ENCODE measurements around the genes SNX13 and PRPS1L1.

GRCh38 chr7:12719517-12720091, 32.2 kb downstream of the ARL4A start:
- PRO-cap = no peak

- PRO-cap = no peak
Observed at GRCh38 chr7:13980051-13980610, 9.3 kb downstream of the ETV1 start.

DNA sequence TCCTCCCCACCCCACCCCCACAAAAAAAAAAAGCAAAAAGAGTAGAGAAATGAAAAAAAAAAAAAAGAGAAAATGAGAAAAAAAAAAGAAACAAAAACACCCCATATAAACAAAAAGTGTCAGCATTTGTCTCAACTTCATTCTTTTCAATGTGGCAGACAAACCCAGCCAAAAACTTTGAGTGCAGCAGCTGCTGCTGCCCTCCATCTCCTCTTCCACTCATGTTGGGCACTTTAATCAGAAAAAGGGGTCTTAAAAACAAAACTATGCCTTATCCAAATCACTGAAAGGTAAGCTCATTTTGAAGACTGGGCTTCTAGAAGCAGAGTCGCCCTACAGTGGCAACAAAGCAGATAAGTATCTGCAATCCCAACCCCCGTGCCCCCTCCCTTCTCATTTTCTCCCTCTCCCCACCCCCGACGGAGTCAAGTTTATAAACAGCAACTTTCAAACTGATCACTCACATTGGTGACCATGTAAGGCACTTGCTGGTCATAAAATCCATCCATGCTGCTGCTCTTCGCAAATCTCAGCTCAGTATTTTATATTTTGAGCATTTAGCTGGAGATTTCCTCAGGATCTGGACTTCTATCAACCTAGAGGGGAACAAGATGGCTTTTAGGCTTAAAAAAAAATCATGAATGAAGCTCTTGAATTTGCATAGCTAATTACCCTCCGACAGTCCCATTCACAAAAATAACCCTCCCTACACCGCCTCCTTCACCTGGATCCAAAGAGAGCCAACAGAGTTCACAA, 744 bp downstream of the ETV1 start:
- PRO-cap = no peak

DNA sequence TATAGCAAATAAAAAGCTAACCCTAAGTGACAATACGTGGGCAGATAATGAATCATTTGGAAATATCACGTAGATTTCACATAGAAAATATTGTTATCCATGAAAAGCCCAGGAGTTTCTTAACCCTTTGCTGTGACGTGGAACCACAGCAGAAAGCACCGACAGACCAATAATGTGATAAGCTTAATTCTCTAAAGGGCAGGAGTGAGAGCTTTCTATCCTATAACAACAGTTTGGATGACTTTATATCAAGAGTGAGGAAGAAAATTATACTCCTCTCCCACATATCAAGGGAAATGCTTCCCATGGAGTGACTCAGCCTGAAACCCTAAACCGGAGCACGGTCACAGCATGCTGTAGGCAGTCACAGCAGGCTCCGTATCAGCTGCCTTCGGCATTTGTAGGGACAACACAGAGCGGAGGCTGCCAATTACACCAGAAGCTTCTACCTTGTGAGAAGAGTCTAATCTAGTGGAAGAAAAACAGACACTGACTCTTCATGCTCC, 66.1 kb downstream of the DGKB start:
- PRO-cap = no peak

DNA sequence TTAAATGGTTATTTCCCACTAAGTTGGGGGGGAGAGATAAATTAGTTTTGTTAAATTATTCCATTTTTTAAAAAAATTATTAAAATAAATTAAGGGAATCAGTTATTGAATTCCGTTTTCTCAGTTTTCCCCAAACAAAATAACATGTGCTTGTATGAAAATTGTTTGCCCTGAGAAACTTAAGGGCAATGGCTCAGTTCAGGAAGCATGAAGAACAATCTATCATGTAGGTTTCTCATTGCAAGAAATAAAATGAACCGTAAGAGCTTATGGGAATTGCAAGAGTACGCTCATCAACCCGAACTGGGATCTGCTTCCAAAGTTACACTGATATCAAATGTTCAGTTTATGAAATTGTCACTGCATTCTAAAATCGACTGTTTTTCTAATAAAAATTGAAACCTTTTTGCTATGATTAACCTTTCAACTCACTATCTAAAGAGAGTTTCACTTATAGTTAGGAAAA, 2.5 kb downstream of the MEOX2 start:
- PRO-cap = no peak

- PRO-cap = no peak
Observed at GRCh38 chr7:16667287-16667878, 21.4 kb downstream of the BZW2 start.

DNA sequence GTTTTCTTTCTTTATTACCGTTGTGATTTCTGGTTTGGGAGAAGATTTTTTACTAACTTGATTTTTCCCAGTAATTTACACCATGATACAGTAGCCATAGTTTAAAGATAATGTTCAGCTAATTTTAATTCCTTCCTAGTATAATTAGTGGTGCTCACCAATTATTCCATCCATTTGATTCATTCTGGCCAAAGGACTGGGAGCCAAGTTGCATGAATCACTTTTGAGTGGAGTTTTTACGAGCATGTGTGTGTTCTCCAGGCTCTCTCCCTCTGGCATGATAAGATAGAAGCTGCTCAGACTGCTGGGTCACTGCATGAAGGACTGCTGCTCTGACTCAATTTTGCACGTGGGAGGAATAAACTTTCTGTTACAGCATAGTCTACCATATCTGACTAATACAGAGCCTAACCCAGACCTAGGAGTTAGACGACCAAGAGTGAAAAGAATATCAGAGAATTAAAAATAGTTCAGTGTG, 13.4 kb upstream of the TSPAN13 start:
- PRO-cap = no peak

DNA sequence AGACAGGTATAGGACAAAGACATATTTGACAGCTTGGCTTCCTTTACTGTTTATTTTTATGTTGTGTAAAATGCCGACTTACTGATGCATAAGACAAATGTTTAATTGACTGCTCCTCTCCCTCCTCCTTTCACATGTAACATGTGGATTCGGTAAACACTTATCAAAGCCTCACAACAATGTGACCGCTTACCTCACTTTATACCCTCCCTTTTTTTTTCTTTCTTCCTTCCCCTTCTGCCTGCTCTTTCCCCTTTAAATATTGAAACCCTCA, 48.1 kb upstream of the AGR3 start:
- PRO-cap = no peak

GRCh38 chr7:17233964-17235207, 64.1 kb upstream of the AHR start:
- PRO-cap = no peak

DNA sequence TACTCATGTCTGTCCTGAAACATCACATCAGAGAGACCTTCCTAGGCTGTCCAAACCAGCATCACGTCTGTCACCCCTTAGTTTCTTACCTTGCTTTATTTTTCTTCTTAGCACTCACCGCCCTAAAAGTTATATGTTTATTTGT, 9.3 kb downstream of the AHR start:
- PRO-cap = no peak

DNA sequence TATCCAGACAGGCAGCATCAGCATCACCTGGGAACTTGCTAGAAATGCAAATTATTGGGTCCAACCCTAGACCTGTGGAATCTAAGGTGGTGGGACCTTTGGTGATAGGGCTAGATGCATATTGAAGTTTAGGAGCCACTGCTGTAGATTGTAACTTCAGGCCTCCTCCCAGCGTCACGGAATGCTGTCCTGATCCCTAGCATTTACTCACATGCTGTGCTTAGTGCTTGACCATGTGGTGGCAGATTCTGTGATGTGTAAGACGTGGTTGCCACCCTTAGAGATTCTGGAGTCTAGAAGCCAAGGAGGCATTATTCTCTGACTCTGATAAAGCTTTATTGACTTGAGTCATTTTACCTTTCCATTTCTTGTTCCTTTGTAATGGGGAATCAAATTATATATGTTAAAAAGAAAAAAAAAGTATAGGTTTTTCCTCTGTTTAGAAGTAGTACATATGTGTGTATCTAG, 13.5 kb downstream of the AHR start:
- PRO-cap = no peak

GRCh38 chr7:17322204-17322668, 23.8 kb downstream of the AHR start:
- PRO-cap = no peak

DNA sequence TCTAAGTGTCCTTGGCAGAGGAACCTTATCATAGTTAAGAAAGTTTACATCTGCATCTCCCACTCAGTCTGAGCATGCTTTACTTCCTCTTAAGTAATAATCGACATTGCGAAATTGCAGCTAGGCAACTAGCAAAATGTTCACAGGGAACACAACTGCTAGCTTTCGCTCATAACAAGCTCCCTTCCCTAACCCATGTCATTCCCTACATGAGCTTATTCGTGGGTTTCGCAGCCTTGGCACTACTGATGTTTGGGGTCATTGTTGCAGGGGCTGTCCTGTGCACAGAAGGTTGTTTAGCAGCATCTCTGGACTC, 71.6 kb downstream of the AHR start:
- PRO-cap = no peak

DNA sequence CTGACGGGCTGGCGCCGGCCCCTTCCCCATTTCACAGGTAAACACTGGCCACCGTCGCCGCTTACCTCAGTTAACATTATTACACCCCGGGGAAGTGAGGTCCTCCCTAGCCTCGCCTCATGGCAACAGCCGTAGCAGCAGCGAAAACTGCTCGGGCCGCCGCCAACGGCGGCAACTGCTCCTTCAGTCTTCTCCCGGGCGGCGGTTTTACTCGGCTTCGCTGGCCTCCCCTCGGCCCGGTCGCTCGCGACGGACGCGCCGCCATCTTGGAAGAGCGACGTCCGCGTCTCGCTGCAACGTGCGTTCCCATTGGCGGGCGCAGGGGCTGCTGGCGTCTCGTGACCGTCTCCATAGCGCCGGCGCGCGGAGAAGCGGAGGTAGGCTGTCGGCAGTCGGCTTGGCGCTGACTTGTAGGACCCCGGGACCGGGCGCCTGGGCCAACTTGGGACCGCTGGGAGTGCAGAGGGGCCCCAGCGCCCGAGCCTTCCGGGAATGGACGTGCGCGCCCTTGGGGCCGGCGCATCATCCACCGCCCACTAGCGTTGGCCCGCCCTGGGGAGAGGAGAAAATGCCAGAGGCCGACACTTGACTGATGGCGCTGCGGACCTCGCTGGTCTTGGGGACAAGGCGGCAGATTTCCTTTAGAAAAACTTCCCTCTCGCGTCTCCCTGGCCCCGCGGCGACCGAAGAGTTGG, at the start of gene SNX13:
SNX13 (minus strand) TSS at position 276 of the 695 bp plus-strand sequence.
- PRO-cap = bidirectional peak, plus-strand start at position 366 of the sequence, minus-strand start at position 209 of the sequence; bidirectional peak, plus-strand start at position 584 of the sequence, minus-strand start at position 494 of the sequence

- PRO-cap = no peak
Observed at GRCh38 chr7:18027552-18028063, at the start of gene PRPS1L1. TSS of gene PRPS1L1 (minus strand) at chr7:18027846.

DNA sequence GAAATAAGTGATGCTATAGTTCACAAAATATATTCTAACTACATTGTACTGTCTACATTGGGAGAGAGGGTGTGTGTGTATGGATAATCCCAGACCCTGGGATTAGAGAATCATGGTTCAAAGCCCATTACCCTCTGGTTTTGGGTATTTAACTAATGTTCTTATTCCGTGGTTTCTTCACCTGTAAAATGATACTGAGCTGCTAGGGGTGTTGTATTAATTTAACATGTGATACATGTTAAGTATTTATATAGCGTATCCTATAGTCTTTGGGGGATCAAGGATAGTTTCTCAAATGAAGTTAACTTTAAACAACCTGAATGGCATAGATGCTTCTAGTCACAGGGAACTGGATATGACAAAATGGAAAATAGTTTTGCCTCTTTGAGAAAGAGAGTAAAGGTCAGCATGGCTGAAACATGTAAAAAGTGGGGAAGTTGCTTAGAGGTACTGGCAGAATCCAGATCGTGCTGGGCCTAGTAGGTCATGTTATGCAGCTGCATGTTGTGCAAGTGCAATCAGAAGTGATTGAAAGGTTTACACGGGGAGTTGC, 201.3 kb upstream of the HDAC9 start:
- PRO-cap = no peak

DNA sequence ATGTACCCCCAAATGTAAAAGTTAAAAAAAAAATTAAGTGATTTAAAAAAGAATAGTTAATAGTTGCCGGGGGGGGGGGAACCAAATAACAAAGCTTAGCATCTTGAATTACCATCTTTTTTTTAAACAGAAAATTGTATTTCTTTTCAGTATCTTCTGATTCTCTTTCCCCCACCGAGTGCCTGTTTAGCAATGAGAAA, 236.8 kb downstream of the TWIST1 start:
- PRO-cap = no peak

- PRO-cap = no peak
Observed at GRCh38 chr7:19144879-19145269, 347 bp downstream of the FERD3L start.

DNA sequence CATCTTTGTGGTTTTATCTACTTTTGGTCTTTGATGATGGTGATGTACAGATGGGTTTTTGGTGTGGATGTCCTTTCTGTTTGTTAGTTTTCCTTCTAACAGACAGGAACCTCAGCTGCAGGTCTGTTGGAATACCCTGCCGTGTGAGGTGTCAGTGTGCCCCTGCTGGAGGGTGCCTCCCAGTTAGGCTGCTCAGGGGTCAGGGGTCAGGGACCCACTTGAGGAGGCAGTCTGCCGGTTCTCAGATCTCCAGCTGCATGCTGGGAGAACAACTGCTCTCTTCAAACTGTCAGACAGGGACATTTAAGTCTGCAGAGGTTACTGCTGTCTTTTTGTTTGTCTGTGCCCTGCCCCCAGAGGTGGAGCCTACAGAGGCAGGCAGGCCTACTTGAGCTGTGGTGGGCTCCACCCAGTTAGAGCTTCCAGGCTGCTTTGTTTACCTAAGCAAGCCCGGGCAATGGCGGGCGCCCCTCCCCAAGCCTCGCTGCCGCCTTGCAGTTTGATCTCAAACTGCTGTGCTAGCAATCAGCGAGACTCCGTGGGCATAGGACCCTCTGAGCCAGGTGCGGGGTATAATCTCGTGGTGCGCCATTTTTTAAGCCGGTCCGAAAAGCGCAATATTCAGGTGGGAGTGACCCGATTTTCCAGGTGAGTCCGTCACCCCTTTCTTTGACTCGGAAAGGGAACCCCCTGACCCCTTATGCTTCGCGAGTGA, 49.1 kb upstream of the FERD3L start:
- PRO-cap = no peak

DNA sequence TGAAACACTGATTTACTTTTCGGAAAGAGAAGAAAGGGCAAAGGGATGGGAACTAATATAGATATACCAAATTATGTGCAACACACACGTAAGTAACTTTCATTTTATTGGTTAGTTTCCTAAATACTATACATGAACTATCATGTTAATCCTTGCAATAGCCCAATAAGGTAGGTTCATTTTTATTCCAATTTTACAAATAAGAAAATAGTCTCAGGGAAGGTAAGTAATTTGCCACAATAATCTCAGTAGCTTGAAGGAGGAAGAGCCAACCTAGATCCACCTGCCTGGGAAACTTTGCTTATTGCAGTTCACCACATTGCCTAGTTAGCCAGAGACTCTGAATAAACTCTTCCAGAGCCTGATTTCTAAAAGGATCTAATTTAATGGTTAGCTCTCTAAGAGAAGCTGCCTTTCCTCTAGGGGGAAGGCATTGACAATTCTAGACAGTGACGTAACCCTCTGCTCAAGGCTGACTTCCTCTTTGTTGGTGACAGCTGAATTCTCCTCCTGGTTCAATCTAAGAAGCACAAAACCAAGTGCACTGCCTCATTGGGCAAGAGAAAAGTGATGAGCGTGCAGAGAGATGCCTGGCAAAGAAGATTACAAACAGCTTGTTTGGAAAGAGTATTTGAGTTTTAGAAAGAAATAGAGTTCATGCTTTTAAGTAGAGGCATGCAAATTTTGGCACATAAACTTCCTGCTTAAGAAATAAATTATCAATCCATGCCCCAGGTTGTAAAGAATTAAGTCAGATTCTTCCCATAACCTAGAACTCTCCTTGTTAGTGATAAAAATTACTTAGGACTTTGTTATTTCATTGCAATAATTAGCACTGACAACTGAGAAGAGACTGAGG, 102.8 kb downstream of the MACC1 start:
- PRO-cap = no peak